Transverse colon (tissue), 4 donors: ENCODE results near the genes NTRK1, FCRL1 and KIRREL1.

DNA sequence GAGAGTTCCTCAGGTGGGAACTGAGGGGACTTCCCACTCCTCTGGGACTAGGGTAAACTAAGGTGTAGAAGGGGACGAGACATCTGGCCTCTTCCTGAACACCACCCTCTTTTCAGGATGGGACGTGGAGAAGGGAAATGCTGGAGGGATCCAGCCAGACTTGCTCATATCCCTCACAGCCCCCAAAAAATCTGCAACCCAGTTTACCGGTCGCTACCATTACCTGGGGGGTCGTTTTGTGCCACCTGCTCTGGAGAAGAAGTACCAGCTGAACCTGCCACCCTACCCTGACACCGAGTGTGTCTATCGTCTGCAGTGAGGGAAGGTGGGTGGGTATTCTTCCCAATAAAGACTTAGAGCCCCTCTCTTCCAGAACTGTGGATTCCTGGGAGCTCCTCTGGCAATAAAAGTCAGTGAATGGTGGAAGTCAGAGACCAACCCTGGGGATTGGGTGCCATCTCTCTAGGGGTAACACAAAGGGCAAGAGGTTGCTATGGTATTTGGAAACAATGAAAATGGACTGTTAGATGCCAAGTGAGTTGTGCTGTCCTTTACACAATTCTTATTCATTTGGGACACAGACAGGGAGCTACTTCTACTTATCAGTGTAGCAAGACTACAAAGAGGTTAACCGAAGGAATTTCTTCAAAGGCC, 2.3 kb downstream of the NAXE start:
- PRO-cap = no peak
- RAMPAGE, long total RNA, 4 experiments = no peak in any of the 4 experiments

GRCh38 chr1:156615199-156615593, 4.0 kb upstream of the HAPLN2 start:
- PRO-cap = no peak
- RAMPAGE, long total RNA, 4 experiments = no peak in any of the 4 experiments

DNA sequence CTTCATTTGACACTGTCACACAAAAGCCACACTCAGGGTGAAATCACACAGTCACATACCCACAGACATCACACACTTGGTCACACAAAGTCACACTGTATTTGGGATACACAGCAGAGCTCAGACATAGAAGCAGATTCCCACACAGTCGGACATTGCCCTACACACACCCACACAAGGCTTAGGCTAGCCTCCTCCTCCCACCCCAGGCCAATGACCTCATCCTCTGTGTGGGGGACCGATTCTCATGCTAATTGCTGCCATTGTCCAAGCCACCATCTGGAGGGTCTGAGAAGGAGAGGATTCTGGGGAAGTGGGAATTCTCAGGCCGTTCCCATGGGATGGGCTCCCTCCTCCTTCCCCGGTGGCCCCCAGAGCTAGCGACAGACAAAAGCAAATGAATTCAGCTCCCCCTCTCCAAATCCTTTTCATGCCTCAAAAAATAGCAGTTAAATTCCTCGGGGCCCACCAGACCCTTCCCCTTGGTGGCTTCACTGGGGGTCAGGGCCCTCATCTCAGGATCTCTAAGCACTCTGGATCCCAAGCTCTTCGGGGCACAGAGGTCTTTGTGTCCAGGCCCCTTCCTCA, 3.5 kb downstream of the NES start:
- PRO-cap = no peak
- RAMPAGE, long total RNA, 4 experiments = no peak in any of the 4 experiments

DNA sequence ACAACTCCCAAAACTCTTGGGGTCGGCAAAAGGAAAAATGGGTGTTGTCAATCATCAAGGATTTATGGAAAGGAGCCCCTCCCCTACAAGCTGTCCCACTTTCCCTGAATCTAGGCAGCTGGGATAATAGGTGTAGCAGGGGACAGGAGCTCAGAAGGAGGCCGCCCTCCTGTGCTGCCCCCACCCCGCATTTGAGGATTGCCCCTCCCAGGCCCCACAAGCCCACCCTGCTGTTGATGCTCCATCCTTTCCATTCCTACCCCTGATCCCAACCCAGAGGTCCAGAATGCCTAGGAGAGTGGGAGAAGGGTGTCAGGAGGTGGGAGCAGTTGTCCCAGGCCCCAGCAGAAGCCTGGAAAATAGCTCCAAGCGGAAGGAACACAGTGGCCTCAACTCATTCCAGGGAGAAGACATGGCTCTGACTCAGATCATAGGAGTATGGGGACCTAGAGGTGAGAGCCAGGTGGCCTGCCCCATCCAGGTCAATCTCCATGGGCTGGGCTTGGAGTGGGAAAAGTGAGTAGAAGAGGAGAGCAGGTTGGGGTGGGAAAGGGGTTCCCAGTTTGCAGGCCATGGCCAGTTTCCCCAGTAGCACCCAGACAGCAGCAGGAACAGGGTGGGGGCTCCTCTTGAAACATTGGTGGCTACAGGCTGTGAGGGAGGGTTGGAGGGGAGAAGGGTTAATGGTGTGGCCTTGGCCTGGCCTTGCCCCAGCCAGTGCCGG, 2.1 kb upstream of the MRPL24 start:
- PRO-cap = no peak
- RAMPAGE, long total RNA, 4 experiments = no peak in any of the 4 experiments

DNA sequence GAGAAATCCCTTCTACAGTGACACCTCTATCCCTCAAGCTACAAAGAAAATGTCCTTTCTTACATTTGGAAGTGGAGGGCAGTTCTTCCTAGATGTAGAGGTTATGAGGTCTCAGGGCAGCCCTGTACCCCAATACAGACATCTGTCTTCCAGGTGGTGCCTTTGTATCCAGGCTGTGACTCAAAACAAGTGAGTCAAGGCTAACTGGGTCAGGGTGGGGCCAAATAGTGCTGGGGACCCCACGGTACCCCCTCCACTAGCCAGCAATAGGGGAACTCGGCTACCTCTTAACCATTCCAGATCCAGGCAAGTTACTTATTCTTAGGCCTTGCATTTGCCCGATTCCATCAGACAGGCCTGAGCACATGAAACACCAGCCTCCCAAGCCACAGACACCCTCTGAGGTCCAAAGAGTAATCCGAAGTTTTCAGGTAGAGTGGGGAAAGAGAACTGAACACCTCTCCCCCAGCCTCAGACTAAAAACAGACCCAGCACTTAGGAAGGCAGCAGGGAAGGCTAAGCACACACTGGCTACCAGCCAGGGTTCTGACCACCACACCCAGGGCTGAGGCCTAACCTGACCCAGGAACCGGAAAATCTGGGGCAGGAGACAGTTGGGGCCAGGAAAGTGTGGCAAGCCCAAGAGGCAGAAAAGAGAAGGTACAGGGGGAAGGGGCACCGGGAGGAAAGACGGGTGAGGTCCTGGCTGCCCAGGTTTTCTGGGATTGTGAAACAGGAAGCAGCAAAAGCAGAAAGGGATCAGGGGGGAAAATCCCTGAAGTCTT, 3.1 kb downstream of the HDGF start:
- PRO-cap = bidirectional peak, plus-strand start at position 585 of the sequence, minus-strand start at position 473 of the sequence; bidirectional peak, plus-strand start at position 649 of the sequence, minus-strand start at position 692 of the sequence; bidirectional peak, plus-strand start outside the sequence, minus-strand start at position 726 of the sequence
- RAMPAGE, long total RNA, 4 experiments = no peak in any of the 4 experiments

- PRO-cap = no peak
- RAMPAGE, long total RNA, 4 experiments = no peak in any of the 4 experiments
Observed at GRCh38 chr1:156752890-156753504, 1.5 kb upstream of the HDGF start.

GRCh38 chr1:156800672-156800944, 16.0 kb downstream of the SH2D2A start:
- PRO-cap = no peak
- RAMPAGE, long total RNA, 4 experiments = no peak in any of the 4 experiments

GRCh38 chr1:156813599-156814690, 2.7 kb downstream of the SH2D2A start:
- PRO-cap = unidirectional peak, plus-strand start at chr1:156814006; bidirectional peak, plus-strand start at chr1:156814229, minus-strand start at chr1:156814103
- RAMPAGE, long total RNA, 4 experiments = start-site peak on the minus strand in 4 of 4 experiments, at chr1:156814093-156814249 at its widest, 5 to 20 reads per replicate

GRCh38 chr1:156836109-156836561, 19.5 kb upstream of the SH2D2A start:
- PRO-cap = no peak
- RAMPAGE, long total RNA, 4 experiments = no peak in any of the 4 experiments

DNA sequence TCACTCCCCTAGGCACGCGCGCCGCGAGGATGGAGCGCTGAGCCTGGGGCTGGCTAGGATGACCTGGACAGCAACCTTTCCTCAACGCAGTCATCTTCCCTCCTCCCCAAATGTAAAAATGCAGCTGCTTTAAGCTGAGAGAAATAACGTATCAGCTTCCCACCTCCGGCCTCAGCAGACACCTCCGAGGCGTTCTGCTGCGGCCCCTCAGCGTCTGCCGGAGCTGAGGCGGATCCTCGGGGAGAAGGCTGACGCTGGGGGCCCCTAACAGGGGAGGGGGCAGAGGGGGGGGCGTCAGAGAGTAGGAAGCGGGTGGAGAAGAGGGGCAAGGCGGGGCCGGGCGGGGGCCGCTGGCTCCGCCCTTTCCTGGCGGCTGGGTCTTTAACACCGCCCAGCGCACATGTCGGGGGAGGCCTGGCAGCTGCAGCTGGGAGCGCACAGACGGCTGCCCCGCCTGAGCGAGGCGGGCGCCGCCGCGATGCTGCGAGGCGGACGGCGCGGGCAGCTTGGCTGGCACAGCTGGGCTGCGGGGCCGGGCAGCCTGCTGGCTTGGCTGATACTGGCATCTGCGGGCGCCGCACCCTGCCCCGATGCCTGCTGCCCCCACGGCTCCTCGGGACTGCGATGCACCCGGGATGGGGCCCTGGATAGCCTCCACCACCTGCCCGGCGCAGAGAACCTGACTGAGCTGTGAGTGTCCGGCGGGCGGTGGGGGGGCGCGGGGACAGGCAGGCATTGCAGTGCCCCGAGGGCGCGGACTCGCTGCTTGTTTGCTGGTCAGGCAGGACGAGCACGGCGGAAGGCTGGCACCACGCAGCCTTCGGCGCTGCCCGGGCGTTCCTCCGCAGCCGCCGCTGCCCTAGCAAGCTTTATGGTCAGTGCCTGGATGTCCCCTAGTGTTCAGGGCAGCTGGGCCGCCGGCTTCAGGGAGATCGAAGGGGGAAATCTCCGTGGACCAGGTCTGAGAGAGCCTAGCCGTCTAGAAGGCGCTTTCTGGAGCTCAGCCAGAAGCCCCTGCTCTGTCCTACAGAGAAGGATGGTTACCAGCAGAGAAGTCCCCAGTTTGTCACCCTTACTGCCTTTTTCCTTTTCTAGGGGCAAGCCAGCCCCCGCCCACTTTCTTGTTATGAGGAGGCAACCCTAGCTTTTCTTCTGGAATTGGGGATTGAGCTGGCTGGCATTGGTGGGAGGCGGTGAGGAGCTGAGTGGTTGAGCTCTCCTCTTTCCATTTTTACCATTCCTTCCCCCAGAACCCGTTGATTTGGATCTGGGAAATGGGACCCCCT, at the start of gene NTRK1:
Gene NTRK1 (plus strand): TSS at position 409 of the 1,286 bp plus-strand sequence.
- PRO-cap = unidirectional peak, plus-strand start at position 440 of the sequence
- RAMPAGE, long total RNA, 4 experiments = no peak in any of the 4 experiments

GRCh38 chr1:156897149-156897719, 3.7 kb downstream of the PEAR1 start:
- PRO-cap = no peak
- RAMPAGE, long total RNA, 4 experiments = no peak in any of the 4 experiments

GRCh38 chr1:157044232-157044974, 1.1 kb downstream of the ARHGEF11 start:
- PRO-cap = no peak
- RAMPAGE, long total RNA, 4 experiments = start-site peak on the minus strand in 1 of 4 experiments, at chr1:157044646-157044660 at its widest, 17 reads per replicate

DNA sequence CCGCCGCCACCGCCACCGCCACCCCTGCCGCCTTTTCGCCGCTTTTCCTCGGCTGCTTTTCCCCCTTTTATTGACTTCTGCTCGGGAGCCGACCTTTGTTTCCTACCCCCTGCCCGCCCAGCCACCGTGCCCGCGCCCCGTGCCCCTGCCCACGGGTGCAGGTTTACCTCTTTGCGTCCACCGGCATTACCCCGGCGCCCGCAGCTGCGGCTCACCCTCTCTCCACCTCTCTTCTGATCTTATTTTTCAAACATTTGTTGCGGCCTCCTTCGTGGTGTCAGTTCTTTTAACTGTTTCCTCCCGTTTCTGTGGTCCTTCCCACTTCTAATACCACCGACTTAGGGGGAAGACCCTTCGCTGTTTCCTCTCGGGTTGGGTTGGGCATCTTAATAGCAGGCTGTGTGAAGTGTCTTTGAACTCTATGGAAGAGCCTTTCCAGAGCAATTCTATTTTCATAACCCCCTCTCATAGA, 723 bp upstream of the ARHGEF11 start:
- PRO-cap = bidirectional peak, plus-strand start at position 186 of the sequence, minus-strand start at position 40 of the sequence; unidirectional peak, minus-strand start at position 235 of the sequence
- RAMPAGE, long total RNA, 4 experiments = no peak in any of the 4 experiments

GRCh38 chr1:157403091-157403741, 149.1 kb downstream of the FCRL5 start:
- PRO-cap = no peak
- RAMPAGE, long total RNA, 4 experiments = no peak in any of the 4 experiments

DNA sequence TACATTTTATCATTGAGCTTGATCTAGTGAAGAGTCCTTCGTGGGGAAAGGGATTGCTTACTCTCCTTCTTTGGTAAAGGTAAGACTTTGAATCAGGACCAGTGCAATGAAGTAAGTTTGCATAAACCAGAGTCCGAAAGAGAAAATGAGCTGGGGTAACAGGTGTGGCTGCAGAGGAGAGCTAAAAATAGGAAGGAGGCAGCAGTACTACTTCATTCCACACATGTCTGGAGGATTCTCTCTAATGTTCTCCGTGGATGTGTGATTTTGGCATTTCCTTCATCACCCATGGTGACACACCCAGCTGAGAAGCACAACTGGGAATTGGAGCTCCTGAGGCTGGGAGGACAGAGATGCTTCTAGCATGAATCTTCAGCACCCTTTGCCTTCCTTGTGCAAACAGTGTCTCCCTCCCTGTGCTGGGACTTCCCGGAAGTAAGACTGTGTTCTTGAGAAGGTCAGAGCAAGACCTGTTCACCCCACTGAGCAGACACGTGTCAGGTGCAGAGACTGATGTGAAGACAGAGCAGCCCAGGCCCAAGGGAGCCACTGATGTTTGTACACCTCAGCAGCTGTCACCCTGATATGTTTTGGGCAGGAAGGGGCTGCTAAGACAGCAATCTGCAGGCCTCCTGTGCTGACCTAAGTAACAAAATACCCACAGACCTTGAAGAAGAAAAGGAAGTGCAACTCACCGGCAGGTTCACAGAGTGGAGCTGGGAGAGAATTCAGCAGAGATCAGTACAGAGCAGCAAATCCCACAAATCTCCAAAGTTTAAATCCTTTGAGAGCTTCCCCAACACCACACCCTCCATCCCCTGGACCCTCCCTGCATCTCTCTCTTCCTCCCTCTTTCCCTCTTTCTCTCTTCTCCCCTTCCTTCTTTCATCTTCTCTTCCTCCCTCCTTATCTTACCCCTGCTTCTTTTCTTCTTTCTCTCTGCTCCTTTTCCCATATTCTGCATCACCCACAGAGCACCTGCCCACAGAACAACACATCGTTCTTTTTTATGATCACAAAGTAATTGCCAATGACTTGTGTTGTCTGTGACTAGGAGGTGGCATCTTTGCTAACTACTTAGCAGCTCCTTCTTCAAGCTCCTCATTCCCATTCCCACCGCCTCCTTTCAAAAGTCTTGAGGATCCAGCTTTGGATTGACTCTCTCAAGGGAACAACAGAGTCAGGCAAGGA, 13.1 kb downstream of the FCRL1 start:
- PRO-cap = bidirectional peak, plus-strand start at position 663 of the sequence, minus-strand start at position 484 of the sequence
- RAMPAGE, long total RNA, 4 experiments = start-site peak on the minus strand in 1 of 4 experiments, centred at position 343 of the sequence, 5 reads per replicate

GRCh38 chr1:157819968-157820262, at the start of gene FCRL1:
FCRL1 (minus strand) TSS chr1:157820120.
- PRO-cap = no peak
- RAMPAGE, long total RNA, 4 experiments = start-site peak on the minus strand in 2 of 4 experiments, at chr1:157820071-157820143 at its widest, 21 to 97 reads per replicate

DNA sequence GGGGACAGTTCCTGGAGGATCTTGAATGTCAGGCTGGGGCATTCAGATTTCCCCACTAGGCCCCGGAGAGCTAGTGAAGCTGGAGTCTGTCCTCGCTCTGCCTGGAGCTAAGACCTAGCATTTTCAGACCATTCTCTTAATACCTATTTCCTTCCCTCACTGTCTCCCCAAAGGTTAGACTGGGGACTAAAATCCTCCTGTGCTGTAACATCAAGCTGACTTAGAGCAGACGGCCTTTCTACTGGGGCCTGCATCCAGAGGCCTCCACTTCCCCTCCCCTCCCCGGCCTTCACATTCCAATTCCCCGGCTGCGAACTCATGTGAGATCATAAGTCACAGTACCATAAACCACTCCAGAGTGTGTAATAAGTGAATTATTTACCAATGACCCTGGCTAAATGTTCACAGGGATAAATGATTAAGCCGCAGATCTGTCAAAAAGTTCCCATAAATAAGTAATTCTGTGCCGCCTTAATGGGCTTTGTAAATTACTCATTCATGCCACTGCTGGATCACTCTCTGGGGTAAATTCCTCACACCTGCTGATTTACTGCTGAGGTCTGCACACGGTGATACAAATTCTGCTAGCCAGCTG, 27.5 kb upstream of the KIRREL1 start:
- PRO-cap = no peak
- RAMPAGE, long total RNA, 4 experiments = no peak in any of the 4 experiments

DNA sequence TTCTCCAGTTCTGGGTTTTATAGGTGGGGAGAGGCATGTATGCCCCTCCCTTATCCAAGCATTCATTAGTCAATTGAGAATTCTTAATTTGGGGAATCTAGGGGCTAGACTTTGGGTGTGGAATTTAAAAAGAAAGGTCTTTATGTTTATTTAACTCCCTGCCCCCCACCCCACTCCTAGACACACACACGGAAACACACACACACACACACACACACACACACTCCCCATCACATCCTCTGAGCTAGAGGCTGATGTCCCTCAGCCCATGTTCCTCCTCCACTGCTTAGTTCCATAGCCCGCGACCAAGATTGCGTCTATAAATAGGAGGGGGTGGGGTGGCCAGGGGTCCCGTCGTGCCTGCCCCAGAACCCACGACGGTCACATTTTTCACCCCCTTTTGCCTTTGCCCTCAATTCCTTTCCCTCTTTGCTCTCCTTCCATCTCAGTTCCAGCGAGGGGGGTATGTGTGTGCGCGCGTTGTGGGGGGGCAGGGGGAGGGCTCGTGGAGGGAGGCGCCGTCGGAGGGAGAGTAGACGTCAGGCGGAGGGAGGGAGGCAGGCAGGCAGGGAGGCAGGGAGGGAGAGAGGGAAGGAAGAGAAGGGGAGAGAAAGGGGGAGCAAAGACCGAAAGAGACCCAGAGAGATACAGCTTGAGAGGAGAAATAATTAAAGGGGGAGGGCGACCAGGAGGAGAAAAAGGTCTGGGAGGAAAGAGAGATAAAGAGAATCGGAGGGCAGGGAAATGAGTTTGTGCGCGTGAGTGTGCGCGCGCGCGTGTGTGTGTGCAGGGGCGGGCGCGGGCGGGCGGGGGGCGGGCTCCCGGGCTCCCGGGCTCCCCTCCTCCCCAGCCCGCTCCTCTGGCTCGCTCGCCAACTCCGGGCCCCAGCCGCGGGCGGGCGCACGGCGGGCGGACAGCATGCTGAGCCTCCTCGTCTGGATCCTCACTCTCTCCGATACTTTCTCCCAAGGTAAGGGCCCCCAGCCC, at the start of gene KIRREL1:
Gene KIRREL1 (plus strand): TSS at position 887 of the 987 bp plus-strand sequence.
- PRO-cap = bidirectional peak, plus-strand start at position 597 of the sequence, minus-strand start at position 453 of the sequence; unidirectional peak, plus-strand start at position 887 of the sequence
- RAMPAGE, long total RNA, 4 experiments = start-site peak on the plus strand in 2 of 4 experiments, centred at positions 885 to 889 of the sequence, 84 to 135 reads per replicate

DNA sequence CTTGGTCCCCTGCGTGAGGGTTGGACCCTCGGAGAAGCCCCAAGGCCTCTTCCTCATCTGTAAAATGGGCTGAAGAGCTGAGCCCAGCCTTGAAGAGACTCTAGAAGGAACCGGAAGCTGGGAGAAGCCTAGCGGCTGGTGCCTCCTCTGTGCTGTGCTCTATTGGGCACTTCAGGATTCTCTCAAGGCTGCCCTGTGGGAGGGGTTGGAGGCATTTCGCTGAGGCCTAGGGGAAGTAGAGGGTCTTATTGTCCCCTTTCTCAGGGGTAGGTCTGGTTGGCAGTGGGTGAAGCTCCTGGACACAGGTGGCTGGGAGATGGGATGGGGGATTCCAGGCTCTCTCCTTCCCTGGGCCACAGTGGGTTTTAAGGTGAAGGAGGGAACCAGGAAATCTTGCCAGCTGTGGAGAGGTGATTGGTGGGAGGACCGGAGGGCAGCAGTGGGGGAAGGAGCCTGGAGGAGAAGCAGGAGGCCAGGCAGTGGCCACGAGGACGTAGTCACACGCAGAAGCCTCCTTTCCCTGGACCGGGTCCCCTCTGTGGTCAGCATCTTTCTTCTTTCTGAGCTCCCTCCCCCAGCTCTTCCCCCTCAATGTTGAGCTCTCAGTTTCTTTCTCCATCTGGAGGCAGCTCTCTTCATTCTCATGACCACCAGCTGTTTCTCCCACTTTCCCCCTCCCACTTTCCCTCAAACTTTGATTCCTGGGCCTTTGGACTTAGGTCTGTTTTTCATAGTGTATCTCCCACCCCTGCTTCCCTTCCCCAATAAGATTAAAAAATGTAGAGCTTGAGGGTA, 18.1 kb downstream of the KIRREL1 start:
- PRO-cap = no peak
- RAMPAGE, long total RNA, 4 experiments = no peak in any of the 4 experiments

GRCh38 chr1:158045946-158046577, 52.6 kb downstream of the KIRREL1 start:
- PRO-cap = no peak
- RAMPAGE, long total RNA, 4 experiments = no peak in any of the 4 experiments